ENCODE measurements around a stretch of chr7.

- PRO-cap, 8 experiments: no peak in any of the 8 experiments
Measured at GRCh38 chr7:108211294-108211886, 81.2 kb upstream of the LAMB4 start.

GRCh38 chr7:108416186-108416755 lies 40.0 kb downstream of the NRCAM start:
- PRO-cap, 8 experiments: peak in 1 of 8 experiments; most common minus-strand start chr7:108416374 (in 1)

- PRO-cap, 8 experiments: peak in 4 of 8 experiments; most common minus-strand start chr7:108480482 (in 4)
Measured at GRCh38 chr7:108480291-108480768, 24.1 kb upstream of the NRCAM start.

DNA sequence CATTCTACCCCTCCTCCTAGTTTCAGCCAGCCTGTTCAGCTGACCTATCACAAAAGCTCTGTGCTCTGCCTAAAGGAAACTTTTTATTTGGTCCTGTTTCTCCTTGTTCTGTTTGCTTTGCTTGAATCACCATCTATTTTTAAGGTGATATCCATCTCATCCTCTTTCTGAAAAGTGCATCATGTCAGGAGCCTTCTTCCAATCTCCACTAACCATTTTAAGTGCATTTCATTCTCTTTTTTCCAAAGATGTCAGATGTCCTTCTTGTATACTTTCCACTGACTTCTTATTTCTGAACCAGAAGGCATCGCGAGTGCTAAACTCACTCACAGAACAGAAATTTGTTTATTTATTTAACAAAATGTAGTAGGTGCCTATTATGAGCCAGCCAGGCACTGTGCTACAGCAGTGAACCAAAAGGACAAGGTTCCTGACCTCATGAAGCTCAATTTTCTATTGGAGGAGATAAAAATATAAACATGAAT lies 220.9 kb upstream of the LRRN3 start:
- PRO-cap, 8 experiments: no peak in any of the 8 experiments

DNA sequence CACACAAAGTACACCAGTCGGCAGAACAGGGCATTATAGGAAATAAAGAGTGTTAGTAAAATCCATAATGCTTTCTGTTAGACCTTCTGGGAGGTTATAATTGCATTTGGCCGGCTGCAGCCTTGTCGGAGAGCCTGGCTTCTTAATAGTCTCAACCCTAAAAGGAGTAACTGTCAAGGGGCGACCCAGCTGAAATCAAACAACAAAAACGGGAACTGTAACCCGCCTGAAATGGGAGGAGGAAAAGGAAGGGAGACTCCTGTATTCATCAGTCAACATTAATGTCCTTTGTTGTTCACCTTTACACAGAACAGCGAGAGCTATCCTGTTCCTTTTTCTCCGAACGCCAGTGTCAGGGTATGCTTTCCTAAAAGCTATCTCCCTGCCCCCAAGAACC lies 1.3 kb downstream of the DOCK4 start:
- PRO-cap, 8 experiments: peak in 1 of 8 experiments; most common minus-strand start position 337 of the sequence (in 1)

DNA sequence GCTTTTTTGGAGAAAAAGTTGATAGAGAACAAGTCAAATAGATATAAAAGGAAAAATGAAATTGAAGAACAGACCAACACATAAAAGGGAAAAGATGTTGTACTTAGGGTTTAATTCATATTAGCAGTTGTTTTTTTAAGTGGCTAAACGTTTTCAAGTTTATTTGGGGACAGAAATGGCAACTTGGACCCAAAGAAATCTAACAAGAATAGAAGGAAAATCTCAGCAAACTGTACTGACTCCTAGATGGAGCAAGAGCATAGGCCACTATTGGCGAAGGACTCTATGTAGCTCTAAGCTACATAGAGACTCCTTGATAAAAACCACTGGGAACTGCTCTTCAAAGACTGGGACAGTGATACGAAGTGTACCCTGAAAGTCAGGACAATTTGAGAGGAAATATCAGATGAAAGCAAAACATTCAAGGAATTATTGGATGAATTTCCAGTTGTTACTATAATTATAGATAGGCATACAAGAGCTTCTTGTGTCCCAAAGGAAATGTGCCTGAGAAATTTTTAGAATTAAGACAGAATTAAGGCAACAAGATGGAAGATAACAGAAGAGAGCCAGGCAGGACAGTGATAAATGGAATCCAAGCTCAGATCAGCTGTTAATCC lies 103.9 kb upstream of the IFRD1 start:
- PRO-cap, 8 experiments: no peak in any of the 8 experiments

GRCh38 chr7:112450885-112451428 lies 697 bp downstream of the IFRD1 start:
- PRO-cap, 8 experiments: peak in 8 of 8 experiments; most common plus-strand start chr7:112451097 (in 5); most common minus-strand start chr7:112451213 (in 2)

DNA sequence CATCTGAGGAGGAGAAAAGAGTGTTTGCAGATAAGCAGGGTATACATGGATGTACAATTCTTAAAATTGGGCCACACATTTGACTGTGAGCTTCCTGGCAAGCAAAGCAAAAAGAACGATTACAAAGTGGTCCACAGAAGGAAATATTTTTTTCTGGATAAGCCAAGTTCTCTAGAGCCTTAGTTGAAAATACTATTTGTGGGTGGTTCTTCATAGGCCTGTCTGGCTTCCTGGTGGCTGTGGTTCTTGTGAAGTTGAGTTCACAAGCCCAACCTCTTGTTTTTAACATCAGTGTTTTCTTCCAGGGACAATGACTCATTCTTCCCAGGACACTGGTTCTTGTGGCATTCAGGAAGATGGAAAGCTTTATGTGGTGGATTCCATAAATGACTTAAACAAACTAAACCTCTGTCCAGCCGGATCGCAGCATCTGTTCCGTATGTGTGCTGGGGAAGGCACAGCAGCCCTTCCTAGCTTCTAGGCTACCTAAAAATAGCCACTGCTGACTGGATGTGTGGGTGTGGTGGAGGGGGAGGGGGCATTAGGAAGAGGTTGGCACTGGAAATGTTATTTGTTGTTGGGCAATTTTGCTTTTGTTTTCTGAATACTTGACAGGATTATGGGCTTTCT lies 3.8 kb downstream of the LSMEM1 start:
- PRO-cap, 8 experiments: no peak in any of the 8 experiments

- PRO-cap, 8 experiments: no peak in any of the 8 experiments
Measured at GRCh38 chr7:112788055-112788647, 2.0 kb downstream of the TMEM168 start.

DNA sequence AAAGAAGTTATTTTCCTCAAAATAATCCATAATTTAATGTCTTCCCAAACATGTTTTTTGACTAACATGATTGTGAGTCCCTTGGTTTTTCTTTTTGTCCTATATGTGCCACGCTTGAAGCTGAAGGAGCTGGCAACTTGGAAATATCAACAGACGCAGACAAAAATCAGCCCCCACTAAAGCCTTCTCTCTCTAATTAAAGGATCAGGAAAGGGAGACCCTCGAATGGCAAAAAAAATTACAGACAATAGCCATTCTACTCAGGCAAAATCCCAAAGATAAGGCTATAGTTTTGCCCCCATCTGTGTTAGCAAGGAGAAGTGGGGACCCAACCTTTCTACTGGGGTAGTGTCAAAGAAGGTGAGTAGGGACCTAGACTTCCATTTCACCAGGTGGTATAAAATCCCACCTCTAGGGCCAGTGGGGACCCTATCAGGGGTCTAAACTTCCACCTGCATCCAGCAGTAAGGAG lies 366.9 kb downstream of the PPP1R3A start:
- PRO-cap, 8 experiments: no peak in any of the 8 experiments

DNA sequence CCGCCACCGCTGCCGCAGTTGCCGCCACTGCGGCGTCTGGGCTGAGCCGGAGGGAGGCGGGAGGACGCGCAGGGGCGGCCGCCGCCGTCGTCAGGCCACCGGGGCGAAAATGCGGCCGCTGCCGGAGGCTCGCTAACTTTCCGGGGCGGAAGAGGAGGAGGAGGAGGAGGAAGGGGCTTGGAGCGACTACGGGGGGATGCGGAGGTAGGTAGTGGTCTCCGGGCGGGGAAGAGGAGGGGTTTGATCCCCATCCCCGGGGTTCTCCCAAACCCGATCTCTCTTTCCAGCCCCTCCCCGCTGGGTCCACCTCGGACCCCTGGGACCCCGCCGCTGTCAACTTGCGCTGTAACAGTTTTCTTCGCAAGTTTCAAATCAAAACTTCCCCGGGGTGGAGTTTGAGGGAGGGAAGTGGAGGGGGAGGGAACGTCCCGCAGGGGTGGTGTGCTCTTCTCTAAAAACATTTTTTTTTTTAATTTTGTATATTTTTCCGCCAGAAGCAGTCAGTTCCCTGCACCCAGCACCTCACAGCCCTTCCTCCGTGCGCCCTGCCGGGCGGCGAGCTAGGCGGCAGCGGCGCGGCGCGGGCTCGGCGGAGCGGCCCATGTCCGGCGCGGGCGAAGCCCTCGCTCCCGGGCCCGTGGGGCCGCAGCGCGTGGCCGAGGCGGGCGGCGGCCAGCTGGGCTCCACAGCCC lies 685 bp downstream of the MDFIC start:
- PRO-cap, 8 experiments: peak in 8 of 8 experiments; most common plus-strand start position 480 of the sequence (in 6); most common minus-strand start position 38 of the sequence (in 6)

DNA sequence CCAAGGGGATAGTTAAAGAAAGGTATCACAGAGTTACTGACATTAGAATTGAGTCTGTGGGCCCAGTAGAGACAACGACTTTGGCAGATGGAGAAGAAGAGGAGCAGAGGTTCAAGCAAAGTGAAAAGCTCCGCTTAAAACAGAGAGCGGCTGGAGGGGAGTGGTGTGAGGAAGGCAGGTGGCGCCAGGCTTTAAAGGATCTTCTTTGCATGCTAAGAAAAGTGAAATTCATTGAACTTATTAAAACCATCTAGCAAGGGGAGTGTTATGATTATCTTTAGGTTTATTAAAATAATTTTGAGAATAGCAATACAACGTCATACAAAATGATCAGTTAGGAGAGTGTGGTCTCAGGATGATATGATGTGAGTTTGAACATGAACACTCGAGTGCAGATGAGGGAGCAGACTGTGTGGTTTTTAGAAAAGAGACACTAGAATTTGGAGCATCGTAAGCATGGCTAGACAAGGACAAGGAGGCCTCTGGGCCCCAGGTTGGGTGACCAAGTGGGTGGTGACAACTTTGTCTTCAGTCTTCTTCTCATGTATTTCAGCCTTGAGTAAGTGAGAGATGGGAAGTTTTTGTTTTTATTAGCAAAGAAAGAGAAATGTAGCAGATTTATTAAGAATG lies 16.1 kb downstream of the TES start:
- PRO-cap, 8 experiments: no peak in any of the 8 experiments

GRCh38 chr7:116339587-116339997 lies 129.3 kb downstream of the TES start:
- PRO-cap, 8 experiments: no peak in any of the 8 experiments

GRCh38 chr7:116582866-116583493 lies 58.1 kb downstream of the CAV1 start:
- PRO-cap, 8 experiments: no peak in any of the 8 experiments

GRCh38 chr7:116780781-116781419 lies 81.5 kb upstream of the CAPZA2 start:
- PRO-cap, 8 experiments: no peak in any of the 8 experiments

DNA sequence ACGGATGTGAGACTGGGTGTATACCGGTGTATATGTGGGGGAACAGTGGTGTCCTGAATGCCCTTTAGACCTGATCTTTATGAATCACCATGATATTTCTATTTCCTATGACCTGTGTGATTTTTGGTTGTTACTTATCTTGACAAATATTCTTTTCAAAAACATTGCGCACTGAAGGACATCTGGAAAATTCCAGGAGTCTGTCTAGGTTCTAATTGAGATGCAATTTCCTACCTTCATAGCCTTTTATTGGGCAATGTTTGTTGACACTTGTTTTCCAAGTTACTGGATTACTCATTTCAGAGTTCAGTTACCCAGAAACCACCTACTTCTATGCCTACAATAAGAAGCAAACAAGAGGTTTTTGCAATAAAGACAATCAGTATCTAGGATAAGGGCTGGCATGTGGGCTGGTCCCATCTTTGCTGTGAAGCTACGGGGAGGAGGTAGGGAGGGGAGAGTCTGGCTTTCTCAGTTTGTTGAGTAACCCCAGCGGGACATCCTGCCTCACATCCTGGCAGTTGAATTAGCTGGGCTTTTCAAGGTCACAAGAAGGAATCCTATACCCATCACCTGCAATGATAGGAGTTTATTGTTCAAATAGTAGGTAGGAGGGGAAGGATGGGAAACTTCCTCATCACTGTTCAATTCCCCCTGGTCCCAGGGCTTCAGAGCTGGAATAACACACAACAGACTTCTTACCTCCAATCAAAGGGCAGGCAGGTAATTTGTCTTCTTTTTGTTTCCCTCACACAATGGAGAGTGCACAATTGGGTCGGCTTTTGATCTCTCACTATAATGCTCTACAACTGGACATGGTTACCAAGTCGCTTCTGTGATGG lies 190.2 kb downstream of the CTTNBP2 start:
- PRO-cap, 8 experiments: no peak in any of the 8 experiments

DNA sequence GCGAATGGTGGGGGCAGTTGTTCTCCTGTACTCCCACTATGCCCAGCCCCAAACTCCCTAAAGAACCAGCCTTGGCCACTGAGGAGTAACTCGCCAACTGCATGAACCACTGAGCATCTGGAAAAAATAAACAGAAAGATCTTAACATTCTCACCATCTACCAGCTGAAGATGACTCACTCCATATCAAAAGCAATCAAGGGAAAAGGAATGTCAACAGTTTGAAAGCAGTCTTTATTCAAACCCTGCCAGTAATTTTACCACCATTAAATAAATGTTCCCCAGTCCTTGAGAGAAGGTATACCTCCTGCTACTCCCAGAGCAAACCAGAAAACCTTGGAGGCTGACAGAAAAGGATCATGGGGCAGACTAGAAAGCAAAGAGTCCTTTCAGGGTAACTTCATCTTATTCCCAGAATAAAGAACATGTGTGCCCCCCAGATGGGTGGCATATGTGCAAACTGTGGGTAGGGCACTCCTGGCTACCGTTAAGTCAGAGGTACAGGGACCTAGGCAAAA lies 45.3 kb downstream of the CTTNBP2 start:
- PRO-cap, 8 experiments: no peak in any of the 8 experiments

DNA sequence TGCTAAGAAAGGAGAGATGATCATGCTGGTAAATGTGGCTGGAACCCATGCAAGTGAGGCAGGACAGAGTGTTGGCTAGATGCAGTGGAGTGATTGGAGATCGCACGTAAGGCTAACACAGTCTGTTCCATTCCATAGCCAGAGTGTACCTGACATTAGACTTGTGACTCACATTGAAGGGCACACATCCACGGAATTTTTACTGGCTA lies 80.8 kb downstream of the CPED1 start:
- PRO-cap, 8 experiments: no peak in any of the 8 experiments

- PRO-cap, 8 experiments: no peak in any of the 8 experiments
Measured at GRCh38 chr7:121073114-121073911, 84.8 kb downstream of the CPED1 start.

GRCh38 chr7:121080548-121081274 lies 92.2 kb downstream of the CPED1 start:
- PRO-cap, 8 experiments: no peak in any of the 8 experiments

Measured in peripheral blood mononuclear cell (primary cell).